Natural killer cell (primary cell): ENCODE measurements around a stretch of chr10.

- PRO-cap = no peak
Observed at GRCh38 chr10:125079073-125079558, 51.2 kb upstream of the CTBP2 start.

DNA sequence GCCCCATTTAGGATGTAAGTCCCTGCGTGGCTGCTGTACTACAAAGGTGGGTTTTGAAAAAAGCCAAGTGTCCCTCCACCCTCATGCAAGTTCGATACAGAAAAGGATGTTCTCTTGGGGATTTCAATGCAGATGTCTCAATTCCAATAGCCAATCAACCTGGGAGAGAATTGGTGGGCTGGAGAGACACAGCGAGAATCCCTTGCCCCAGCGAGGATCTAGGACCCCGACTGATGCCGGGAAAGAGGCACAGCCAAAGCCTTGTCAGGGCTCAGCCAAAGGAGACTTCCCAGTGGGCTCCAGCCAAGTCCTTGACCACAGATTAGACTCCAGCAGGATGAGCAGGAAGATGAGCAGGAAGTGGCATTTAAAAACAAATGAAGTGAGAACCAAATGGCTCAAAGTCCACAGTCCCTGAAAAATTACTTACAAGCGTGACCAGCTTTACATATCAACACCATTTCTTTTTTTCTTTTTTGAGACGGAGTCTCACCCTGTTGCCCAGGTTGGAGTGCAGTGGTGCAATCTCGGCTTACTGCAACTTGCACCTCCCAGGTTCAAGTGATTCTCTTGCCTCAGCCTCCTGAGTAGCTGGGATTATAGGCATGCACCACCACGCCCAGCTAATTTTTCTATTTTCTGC, 92.2 kb upstream of the CTBP2 start:
- PRO-cap = no peak

GRCh38 chr10:125120883-125121495, 93.1 kb upstream of the CTBP2 start:
- PRO-cap = no peak

- PRO-cap = no peak
Observed at GRCh38 chr10:125145202-125146065, 117.6 kb upstream of the CTBP2 start.

- PRO-cap = no peak
Observed at GRCh38 chr10:125161425-125161735, 133.5 kb upstream of the CTBP2 start.

DNA sequence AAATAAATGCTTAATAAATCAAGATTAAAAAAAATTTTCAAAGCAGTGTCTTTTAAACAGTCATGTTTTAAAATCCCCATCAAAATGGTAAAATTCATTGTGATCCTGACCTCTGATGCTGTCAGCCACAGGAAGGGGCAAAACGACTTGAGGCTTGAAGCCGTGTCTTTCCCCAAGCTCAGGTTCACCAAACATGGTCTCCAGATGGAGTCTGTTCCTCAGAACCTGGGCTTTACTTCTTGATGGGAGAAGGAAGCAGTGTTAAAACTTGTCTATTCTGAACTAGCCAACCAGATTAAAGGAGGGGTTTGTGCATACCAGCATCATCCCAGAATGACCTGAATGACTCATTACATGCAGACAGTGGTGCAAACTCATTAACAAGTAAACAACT, 6.6 kb downstream of the FANK1 start:
- PRO-cap = no peak

- PRO-cap = no peak
Observed at GRCh38 chr10:126126163-126126418, 229.7 kb downstream of the FANK1 start.

GRCh38 chr10:126225408-126225936, 162.8 kb downstream of the ADAM12 start:
- PRO-cap = no peak

- PRO-cap = no peak
Observed at GRCh38 chr10:126866951-126867359, 38.3 kb upstream of the DOCK1 start.

DNA sequence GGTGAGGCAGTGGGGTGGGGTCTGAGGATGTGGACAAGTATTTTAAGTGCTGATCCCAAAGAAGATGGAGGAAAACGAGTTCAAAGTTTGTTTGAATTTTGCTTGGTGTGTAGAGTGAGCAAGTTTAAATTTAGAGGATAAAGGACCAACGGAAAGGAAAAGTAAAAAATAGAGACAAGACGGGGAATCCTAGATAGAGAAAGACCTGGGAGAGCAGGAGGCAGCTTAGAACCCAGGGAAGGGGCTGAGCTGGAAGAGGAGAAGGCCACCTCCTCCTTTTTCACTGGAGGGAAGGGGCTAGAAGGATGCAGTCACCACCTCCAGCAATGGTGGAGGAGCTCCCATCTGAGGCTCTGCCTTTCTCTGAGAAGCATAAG, 16.3 kb downstream of the FOXI2 start:
- PRO-cap = no peak

- PRO-cap = bidirectional peak, plus-strand start at chr10:127991498, minus-strand start at chr10:127991316
Observed at GRCh38 chr10:127990839-127991615, 84.1 kb downstream of the PTPRE start.

- PRO-cap = bidirectional peak, plus-strand start at chr10:128064969, minus-strand start at chr10:128064769
Observed at GRCh38 chr10:128064820-128065176, 61.4 kb downstream of the MKI67 start.

GRCh38 chr10:128065483-128066580, 60.4 kb downstream of the MKI67 start:
- PRO-cap = no peak

GRCh38 chr10:128081247-128081561, 45.0 kb downstream of the MKI67 start:
- PRO-cap = no peak

DNA sequence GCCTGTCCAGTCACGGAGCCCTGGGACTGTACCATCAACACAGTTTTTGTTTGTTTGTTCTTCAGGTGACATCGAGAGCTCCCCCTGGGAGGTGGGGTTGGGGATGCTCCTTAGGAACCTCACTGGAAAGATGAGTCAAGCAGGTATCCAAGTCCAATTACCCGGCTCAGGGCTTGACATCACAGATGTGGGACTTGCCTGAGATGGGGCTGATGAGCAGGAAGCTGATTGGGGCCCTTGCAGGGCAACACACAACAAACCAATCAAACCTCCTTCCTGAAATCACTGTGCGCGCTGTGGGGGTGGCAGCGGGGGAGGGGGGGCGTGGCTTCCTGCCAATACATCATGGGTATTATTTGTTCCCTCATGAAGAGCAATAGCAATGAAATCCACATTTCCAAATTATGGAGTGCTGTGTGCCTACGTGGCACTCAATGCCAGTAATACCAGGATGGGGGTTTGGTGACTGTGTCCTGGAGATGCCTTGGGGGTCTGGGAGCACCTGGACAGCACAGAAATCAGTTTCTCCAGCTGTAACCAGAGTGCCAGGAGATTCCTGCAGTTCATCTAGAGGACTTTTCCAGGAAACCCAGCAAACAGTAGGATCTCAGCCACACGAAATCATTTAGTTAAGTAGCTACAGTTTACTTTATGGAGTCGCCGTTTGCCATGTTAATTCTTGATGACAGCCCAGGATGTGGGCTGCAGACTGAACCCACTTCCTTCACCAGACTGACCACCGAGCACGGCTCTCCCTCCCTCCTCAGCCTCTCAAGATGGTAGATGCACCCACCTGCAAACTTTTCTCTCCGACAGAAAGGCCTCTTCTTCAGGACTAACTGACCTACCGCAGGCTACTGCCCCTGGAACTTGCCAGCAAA, 30.6 kb downstream of the MKI67 start:
- PRO-cap = unidirectional peak, minus-strand start at position 187 of the sequence; unidirectional peak, minus-strand start at position 684 of the sequence

DNA sequence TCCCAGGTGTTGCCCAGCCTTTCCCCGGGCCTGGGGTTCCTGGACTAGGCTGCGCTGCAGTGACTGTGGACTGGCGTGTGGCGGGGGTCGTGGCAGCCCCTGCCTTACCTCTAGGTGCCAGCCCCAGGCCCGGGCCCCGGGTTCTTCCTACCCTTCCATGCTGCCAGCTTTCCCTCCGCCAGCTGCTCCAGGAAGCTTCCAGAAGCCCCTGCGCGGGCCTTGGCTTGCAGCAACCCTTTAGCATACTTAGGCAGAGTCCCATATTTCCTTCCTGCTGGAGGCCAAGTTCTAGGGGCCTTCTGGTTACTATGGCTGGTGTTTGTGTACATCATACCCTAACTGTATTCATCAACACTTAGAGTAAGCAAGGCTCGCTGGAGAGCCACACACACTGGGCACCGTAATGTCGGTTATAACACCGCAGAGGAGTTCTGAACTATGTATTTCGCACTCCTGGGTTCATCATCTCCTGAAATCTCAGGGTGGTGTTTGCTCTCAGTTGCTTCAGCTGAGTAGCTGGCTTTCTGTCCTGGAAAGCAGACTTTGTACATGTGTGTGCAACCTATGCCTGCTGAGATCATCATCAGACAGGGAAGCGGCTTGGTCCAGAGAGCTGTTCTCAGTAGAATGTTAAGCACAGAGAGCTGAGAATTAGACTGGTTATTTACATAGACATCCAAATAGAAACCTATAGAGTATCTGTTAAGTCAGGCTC, 574 bp downstream of the MGMT start:
- PRO-cap = no peak

DNA sequence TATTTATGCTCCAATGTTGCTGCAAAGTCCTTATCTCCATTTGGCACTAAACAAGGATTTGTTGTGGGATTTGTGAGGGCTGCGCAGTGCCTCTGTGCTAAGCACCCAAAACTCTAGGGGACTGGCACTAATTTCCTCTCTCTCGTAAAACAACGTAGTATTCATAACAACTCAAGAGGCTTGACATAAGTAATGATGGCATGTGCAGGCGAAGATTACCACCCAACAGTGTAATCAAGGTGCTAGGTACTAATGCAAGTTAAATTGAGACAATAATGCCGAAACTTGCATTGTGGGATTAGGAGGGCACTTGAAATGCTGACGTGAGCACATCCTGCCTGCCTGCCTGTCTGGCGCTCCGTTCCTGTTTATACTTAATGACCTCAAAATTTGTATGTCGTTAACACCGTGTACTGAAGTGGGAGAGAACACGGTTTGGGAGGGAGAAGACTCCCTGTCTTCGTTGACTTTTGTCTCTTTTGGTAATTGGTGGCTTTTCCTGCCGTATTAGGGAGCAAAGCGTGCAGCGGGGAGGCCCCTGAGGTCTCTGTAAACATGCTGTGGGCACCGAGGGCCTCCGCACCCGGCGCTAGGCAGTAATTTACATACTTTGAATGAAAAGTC, 139.0 kb downstream of the MGMT start:
- PRO-cap = no peak

- PRO-cap = no peak
Observed at GRCh38 chr10:129610745-129611518, 143.9 kb downstream of the MGMT start.

- PRO-cap = no peak
Observed at GRCh38 chr10:129891751-129892277, 72.3 kb downstream of the EBF3 start.

GRCh38 chr10:129958572-129959251, 5.4 kb downstream of the EBF3 start:
- PRO-cap = no peak